ENCODE measurements around a stretch of chr2.

DNA sequence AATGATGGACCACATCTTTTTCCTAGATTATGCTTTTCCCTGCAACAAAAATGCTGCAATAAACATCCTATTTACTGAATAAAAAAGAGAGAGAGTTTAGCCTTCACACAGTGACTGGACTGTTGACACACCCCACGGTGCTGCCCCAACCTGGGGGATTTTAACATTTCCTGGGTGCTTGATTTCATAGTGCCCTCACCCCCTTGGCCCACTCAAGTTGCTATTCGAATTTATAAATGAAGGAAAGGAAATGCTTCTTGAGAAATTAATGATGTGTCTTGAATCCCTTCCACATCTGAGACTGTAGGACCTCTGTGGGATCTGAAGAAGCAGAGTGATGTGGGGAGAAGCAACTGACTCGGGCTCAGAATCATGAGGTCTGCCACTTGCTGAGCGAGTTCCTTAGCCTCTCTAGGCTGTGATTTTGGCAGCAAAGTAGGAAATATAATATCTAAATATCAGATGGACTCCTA, 61.5 kb downstream of the TRPM8 start:
- PRO-cap = no peak

DNA sequence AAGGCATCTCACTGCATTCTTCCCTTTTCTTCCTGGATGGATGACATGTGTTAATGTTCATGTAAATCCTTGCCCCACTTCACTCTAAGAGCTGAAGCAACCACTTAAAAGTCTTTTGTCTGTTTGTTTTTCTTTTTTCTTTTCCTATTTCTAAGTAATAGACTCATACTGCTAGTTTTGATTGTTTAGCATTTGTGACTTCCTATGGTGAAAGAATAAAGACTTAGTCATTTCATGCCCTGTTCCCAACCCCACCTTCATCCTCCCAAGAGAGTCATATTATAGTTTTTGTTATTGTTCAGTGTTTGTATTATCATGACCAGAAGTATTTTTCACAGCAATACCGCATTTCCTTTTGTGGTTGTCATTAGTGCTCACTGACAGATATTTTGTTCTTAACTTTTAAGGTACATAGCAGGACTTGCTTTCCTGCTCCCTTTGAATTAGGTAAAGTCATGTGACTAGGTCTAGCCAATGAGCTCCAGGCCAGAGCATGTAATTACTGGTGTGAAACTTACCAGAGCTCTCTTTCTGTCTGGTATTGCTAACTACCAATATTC, 18.1 kb upstream of the SPP2 start:
- PRO-cap = no peak

GRCh38 chr2:234051685-234052184, 1.2 kb downstream of the SPP2 start:
- PRO-cap = no peak

GRCh38 chr2:234168557-234169048, 118.1 kb downstream of the SPP2 start:
- PRO-cap = no peak

DNA sequence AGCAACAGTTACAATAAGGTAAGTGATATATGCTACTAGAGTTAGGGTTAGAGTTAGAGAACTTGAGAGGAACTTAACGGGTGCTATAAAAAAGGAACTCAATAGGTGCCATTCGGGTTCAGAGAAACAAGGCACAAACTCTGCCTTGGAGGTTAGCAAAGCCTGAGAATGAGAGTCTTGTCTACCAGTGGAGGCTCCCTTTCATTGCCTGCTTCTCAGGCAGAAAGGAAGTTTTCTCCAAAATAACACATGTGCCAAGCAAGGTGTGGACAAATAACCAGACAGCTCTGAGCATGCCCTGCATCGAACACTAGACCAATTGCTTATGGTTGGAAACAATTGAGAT, 189.3 kb downstream of the ARL4C start:
- PRO-cap = no peak

- PRO-cap = unidirectional peak, minus-strand start at chr2:234459859
These were observed 37.3 kb downstream of the ARL4C start for GRCh38 chr2:234459494-234459992.

DNA sequence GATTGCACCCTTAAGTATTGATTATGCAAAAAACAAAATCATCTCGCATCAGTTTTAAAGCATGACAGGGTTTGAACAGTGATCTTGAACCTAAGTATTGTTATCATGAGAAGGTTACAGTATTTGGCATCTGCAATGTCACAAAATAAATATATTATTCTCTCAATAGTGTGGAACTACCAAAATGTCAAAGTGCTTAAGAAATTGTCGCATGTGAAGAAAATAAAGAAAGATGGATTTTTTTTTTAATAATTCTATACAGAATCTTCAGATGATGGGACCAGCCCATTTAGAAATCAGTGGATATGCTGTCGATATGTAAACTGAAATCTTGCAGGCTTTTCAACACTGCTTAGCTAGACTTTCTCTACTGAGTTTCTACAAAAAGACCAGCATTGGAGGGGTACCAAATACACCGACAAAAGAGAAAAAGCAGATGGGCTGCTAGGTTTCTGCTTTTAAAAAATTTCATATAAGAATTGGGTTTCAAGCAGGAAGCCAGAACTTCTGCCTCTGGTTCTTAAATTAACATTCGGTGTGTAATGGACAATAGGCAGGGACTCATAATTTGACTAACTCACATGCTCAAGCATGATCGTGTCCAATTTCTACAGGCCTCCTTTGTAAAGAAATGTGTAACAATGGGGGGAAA, 3.2 kb downstream of the ARL4C start:
- PRO-cap = no peak

GRCh38 chr2:234795237-234795529, 156.6 kb upstream of the SH3BP4 start:
- PRO-cap = no peak

- PRO-cap = no peak
These were observed 1.7 kb downstream of the SH3BP4 start for GRCh38 chr2:234953273-234954225.

DNA sequence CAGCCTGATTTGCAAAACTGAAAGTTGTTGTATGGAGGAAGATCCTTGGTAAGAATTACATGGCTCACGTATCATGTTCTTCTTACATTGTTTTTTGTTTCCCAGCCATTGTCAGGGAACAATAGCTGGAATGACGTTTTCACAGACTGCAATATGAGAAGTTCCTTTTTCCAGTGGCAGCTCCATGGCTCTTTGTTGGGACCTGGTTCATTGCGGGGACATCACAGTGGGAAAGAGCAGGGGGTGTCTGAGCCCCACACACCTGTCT, 8.9 kb downstream of the SH3BP4 start:
- PRO-cap = no peak

DNA sequence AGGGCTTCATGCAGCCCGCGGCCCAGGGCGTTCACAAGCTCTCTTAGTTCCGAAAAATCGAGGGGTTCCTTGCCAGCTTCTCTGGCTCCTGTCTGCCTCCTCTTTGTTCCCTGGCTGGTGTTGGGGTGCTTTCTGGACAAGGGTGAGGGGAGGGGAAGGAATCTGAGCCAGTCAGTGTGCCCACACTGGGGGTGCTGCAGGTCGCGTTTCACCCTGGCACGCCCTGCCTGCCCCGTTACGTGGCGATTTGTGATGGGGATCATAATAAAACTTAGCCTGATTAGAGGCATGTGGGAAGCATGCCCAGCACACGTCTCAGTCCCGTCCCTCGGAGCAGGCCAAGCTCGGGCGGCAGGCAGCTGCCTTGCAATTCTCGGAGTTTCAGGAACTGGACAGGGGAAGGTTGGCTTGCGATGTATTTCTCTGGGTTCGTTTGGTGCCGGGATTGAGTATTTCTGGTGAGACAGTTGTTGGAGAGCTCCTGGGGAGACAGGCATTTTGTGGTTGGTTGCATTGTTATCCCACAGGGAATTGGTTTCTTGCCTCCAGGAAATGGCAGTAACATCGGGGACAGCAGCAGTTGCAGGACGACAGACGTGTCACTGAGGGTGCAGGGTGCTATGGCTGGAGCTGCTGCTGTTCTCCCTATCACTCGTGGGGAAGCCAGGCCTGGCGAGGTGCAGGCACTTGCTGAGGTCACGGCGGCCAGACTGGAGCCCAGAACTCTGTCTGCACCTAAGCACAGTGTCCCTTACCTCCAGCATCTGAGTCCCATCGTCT, 23.0 kb downstream of the SH3BP4 start:
- PRO-cap = no peak

GRCh38 chr2:234994125-234995112, 42.6 kb downstream of the SH3BP4 start:
- PRO-cap = no peak

DNA sequence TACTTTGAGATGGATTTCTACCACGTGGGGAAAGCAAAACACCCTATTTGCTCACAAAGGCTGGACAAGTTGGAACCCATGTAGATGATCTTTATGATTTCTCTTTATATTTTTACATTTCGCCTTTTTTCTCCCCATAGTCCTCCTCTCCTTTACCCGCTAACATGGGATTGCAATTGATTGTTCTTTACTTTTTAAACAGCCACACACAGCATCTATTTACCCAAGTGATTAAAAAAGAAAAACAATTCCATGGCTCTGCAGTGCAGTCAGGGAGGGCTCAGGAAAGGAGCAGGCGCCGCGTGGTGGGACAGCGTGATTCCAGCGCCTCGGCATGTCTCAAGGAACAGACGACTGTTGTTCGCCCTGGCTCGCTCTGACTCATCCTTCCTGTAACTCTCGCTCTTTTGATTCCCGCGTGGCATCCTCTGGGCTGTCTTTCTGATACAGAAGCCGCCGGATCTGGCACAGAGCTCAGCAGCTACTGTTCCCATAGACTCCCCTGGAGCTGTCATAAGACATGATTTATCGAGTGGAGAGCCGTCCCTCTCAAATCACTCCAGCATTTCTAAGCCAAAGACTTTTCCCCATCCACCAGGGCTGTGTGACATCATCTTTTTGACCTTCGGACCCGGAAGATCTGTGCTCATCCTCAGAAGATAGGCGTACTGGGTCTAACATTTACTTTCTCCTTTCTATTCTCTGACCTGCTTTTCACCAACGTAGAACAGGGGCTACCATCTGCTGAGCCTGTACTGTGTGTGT, 230.3 kb upstream of the AGAP1 start:
- PRO-cap = unidirectional peak, minus-strand start at position 383 of the sequence

GRCh38 chr2:235468821-235469446, 24.9 kb upstream of the AGAP1 start:
- PRO-cap = no peak

DNA sequence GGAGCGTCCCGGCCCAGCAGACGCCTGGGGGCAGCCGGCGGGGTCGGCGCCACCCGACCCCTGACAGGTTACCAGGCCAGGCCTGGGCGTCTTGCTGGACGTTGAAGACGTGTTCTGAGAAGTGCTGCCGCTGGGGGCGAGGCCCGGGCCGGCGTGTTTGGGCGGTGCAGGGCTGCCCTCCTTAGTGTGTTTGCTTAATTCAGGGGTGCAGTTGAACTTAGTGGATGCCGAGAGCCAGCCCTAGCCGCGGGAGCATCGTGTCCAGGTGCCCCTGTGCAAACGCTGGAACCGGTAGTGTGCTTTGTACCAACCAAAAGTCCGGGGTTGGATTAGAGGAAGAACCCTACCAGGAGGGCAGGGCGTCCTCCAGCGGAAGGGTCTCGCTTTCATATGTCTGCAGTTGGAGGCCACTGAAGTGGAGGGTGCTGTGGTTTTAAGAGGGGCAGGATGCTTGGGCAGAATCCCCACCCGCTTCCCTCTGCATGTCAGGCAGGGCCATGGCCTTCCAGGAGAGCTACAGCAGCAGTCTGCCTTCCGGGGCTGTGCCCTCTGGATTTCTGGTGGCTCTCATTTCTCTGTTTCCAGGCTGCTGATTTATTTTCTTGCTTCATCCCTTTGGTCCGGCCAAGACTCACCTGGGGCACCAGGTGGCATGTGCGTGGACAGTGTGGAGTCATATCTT, 1.4 kb downstream of the AGAP1 start:
- PRO-cap = no peak

DNA sequence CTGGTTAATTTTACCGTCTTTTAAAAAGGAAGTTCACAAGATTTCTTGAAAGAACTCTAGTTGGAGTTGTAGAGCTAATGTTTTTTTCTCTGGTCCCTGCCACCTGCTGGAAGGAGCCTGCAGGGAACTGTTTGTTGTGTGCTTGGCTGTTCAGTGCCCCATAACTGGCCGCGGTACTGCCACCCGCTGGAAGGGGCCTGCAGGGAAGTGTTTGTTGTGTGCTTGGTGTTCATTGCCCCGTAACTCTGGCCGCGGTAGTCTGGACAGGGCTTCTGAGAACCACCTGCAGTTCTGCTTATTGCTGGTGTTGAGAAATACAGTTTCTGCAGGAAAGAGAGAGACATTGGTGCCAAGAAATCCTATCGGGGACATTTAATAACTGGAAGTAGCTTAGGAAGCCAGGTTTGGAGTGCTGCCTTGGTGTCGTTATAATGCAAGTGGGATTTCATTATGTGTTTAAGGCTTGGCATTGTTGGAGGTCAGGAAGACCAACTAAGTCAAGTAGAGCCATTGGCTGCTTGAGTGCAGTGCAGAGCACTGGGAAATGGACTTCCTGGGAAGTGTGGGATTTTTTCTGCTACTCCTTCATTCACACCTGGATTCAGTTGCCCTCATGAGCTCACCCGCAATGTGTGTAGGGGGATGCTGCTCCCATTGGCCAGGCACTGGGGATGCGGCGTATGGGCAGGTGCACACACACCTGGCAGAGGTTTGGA, 58.3 kb downstream of the AGAP1 start:
- PRO-cap = no peak

DNA sequence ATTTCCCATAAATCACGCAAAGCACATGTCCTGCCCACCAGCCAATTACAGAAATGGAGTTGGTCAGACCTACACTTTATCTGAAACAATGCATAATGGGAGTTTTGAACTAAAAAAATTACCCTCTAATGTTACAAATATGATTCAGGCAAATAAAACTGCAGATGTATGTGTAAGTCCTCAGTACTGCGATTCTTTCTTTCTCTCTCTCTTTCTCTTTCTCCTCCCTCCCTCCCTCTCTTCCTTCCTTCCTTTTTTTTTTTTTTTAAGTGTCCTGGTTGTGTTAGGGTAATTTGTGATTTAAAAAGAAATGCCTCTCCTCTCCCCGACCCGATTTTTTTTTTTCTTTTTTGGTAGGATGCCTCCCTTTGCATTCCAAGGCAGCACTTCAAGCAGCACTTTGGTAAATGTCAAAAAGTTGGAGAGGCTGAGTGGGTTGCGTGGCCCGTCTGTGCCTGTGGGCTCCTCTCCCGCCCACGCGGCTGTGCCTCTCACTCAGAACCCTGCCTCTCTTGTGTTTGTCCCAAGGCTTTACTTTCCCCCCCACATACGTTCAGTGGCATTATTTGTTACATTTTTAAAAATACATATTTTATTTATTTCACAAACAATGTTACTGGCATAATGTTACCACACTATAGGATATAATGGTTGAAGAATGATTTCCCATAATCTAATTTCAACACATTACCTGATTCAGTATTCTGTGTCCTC, 147.4 kb downstream of the AGAP1 start:
- PRO-cap = no peak

DNA sequence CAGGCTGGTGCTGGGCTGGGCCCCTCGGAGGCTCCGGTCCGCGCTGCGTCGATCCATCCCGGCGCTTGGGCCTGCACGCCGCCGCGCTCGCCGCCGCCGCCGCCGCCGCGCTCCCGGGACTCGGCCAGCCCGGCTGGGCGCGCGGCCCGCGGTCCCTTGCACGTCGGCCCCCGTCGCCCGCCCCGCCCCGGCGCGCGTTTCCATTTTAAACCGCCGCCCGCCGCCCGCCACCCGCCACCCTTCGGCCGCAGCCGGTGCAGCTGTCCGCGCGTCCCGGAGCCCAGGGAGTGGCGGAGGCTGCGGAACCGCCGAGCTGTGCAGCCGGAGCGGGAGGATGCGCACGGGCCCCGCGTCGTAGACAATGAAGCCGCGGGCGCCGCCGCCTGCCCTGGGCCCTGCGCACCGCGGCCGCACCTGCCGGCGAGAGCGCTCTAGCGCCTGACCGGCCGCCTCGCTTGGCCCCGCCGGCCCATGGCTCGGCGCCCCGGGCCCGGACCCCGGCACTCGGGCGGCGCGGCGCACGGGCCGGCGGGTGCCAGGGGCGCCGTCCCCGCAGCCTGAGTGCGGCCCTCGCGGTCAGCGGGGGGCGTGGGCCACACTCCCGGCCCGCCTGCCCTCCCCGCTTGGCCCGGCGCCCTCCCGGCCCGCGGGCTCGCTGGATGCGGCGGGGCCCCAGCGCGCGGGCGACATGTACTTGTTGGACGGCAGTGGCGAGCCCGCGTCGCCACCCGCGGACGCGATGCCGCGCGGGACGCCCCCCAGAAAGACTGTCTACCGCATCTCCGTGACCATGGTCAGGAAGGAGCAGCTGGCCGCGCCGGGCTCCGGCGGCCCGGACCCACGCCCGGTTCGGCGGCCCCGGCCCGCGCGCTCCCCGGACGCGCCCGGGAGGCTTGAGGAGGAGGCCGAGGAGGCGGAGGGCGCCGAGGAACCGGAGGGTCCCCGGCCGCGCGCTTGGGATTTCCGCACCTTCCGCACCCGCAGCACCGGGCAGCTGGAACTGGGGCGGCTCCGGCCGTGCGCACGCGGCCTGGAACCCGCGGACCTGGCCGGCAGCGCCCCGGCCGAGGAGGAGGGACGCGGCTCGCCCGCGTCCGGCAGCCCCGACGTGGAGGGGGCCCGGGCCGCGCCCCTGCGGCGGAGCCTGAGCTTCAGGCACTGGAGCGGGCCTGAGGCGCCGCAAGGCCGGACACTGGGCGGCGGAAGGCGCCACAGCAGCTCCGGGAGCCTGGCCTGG, 176.0 kb downstream of the AGAP1 start:
- PRO-cap = no peak

DNA sequence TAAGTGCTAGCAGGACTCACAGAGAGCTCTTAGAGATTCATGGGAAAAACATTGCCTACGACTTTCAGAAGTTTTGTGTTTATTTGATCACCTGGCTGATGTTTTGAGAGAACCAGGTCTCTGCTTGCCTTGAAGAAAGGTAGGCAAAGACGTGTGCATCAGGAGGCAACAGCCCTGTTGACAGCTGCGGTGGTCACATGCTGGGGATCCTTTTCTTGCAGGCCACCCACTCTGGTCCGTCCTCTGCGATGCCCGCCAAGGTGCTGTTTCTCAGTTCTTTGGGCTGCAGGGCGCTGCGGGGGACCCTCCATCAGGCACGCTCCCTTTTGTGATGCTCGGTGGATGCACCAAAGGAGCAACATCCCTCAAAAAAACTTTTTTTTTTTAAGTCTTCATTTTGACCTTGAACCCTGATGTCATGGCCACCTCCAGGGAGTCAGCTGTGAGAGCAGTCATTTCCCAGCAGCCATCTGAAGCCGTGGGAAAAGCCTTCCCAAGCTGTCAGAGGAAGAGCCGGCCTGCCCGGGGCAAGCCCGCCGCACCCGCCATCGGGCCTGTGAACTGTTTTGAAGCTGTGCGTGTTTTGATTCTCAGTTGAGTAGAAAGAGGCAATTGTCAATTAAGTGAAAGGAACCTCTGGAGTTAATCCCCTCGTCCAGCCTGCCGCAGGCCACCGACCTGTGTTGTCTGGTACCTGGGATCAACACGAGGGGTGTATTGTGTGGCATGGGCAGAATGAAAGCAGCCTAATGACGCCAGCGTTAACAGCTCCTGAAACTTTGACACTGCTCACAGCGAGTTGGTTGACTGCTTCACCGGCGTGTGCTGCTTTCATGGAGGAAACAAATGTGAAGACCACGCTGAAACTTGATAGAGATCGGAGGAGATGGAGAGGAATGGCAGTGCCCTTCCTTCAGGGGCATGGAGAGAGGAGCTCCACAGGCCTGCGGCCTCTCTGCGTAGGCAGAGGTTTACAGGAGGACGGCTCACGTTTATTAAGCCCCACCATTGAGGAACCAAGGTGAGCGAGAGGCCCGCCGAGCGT, 318.3 kb downstream of the AGAP1 start:
- PRO-cap = no peak

GRCh38 chr2:235822143-235822606, 328.3 kb downstream of the AGAP1 start:
- PRO-cap = no peak

All from pulmonary lymph node (tissue), 1 donor.